Monocyte (primary cell): ENCODE measurements around a stretch of chr7.

- PRO-cap, 2 experiments: no peak in any of the 2 experiments
Measured at GRCh38 chr7:47391993-47392539, 189.8 kb downstream of the TNS3 start.

- PRO-cap, 2 experiments: peak in 2 of 2 experiments; most common plus-strand start chr7:47476151 (in 2); most common minus-strand start chr7:47476007 (in 2)
Measured at GRCh38 chr7:47475729-47476356, 106.1 kb downstream of the TNS3 start.

GRCh38 chr7:47513667-47514332 is 68.1 kb downstream of the TNS3 start:
- PRO-cap, 2 experiments: no peak in any of the 2 experiments

DNA sequence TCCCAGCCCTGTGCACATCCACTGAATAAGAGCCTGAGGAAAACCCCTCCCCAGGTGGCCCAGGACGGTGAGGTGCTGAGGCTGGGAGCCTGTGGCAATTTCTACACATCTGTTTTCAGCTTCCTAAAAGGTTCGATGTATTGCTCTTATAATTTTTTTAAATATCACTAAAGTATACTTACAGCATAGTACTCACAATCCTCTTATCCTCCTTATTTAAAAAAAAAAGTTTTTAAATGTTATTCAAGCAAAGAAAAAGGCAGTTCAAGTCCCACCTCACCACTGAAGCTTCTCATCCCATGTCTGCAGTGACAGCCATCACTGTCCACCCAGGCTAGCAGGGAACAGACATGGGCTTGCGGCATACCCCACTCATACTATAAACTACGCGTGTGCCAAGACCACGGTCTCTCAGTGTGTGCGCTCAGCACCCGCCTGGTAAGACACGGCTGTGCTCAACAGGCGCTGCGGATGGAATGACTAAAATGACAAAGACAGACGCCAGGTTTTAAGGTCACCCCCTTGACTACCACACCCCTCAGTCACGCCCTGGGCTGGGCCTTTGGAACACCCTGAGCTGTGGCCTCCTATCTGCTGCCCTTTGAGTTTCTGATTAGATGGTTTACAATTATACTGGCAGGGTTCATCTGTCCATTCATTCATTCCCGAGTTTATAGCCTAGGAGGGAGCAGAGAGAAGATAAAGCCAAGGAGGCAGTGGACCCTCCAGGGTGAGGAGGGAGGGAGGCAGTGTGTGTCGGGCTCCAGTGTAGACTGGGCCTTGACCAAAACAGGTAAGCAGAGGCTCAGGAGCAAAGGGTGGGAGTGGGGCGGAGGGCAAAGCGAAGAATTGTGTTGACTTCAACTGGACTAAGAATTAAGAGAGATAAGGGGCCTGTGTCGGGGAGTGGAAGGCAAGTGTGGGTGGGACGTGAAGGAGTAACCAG is 35.2 kb downstream of the TNS3 start:
- PRO-cap, 2 experiments: no peak in any of the 2 experiments

GRCh38 chr7:47573601-47574271 is 8.2 kb downstream of the TNS3 start:
- PRO-cap, 2 experiments: peak in 1 of 2 experiments; most common minus-strand start chr7:47574024 (in 1)

DNA sequence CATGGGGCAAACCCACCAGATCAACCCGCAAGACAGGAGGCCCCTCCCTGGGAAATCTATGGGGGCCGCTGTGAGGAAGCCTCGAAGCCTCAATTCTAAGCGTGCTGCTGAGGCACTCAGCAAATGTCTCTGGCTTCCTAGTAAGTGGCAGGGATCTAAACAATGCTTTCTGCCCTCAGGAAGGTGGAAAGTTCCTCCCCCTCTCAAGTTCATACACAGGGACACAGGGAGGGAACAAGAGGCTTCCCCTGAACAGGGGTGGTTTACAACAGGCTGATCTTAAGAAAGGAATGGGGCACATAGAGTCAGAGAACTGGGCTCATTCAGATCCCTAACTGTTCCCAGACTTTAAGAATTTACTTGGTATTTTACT is 2.5 kb downstream of the TNS3 start:
- PRO-cap, 2 experiments: no peak in any of the 2 experiments

DNA sequence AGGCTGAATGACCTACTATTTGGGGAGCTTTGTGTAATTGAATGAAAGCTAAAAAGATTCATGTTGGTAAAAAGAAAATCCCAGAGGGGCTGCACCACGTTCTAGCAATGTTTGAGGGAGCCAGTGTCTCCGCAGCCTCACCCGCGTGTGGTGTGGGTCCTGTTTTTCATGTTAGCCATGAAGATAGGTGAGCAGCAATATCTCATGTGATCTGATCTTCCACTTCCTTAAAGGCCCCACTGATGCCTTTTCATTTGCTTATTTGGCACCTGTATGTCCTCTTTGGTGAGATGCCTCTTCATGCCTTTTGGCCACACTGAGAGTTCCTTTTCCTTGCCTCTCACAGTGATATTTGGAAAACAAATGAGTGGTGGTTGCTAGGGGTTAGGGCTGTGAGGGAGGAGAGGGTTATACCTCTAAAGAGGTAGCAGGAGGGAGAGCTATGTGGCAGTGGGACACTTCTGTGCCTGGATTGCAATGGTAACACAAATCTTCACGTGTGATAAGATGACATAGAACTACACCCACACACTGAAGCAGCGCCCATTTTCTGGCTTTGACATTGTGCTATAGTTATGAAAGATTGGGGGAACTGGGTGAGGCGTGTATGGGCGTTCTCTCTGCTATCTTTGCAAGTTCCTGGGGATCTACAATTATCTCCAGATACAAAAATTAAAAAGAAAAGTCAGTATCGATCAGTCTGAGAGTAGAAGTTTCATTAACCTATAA is 90.4 kb upstream of the TNS3 start:
- PRO-cap, 2 experiments: no peak in any of the 2 experiments

DNA sequence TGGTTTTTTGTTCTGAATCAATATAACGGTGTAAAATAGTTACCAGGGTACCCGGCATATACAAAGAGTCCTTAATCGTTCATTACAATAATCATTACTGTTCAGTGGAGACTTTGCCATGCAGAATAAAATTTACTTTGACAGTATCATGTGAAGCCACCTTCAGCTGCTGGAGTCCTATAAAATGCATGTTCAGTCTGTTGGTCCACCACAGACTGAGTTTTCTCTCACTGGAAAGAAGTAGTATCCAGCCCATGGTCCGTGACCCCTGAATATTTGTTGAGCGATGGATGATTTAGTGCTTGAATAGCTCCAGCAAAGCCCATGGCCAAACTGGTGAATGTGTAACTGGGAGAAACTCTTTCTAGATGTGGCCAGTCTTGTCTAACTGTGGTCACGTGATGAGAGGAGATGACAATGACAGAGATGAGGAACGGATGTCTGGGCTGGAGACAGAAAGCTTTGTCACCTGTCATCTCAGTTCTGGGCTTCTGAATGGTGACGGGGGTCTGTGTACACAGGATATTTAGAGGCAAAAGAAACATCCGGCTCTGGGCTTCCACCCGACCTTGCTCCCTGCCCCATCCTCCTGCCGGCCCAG is 152.3 kb upstream of the TNS3 start:
- PRO-cap, 2 experiments: no peak in any of the 2 experiments

- PRO-cap, 2 experiments: no peak in any of the 2 experiments
Measured at GRCh38 chr7:47999977-48000558, 20.7 kb upstream of the HUS1 start.

- PRO-cap, 2 experiments: peak in 2 of 2 experiments; most common plus-strand start chr7:48096568 (in 2); most common minus-strand start chr7:48096434 (in 1)
Measured at GRCh38 chr7:48096346-48096858, 7.3 kb downstream of the UPP1 start.

- PRO-cap, 2 experiments: peak in 1 of 2 experiments; most common plus-strand start chr7:48108238 (in 1)
Measured at GRCh38 chr7:48108126-48108556, 19.1 kb downstream of the UPP1 start.

GRCh38 chr7:49665742-49666322 is 107.6 kb upstream of the VWC2 start:
- PRO-cap, 2 experiments: no peak in any of the 2 experiments

GRCh38 chr7:49774148-49774495 is 684 bp downstream of the VWC2 start:
- PRO-cap, 2 experiments: no peak in any of the 2 experiments

- PRO-cap, 2 experiments: no peak in any of the 2 experiments
Measured at GRCh38 chr7:49774496-49774971, 1.1 kb downstream of the VWC2 start.

DNA sequence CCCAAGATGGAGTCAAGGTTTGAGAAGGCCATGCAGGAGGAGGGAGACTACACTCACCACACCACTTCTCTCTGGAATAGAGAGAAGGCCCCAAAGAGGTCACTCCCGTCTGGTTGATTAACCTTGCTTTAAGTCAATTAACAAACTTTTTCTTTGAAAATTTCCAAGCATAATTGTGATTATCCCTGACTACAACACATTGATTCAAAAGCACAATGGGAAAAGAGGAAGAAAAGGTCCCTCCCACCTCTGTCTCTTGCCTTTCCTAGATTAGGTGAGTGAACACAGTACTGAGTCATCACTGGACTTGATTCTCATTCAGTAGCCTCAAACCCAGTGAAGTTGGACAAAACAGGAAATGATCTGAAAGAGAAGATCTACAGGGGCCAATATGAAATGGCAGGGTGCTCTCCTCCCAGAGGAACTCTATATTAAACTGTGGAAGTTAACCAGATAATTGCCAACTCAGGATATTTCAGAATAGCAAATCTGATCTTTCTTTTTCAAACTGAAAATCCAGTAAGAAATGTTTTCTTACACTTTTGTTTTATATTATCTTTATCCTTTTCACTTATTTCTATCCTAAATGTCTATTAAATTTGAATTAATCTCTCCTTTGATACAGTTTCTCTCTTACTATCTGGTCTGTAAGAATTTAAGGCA is 41.6 kb upstream of the IKZF1 start:
- PRO-cap, 2 experiments: no peak in any of the 2 experiments

DNA sequence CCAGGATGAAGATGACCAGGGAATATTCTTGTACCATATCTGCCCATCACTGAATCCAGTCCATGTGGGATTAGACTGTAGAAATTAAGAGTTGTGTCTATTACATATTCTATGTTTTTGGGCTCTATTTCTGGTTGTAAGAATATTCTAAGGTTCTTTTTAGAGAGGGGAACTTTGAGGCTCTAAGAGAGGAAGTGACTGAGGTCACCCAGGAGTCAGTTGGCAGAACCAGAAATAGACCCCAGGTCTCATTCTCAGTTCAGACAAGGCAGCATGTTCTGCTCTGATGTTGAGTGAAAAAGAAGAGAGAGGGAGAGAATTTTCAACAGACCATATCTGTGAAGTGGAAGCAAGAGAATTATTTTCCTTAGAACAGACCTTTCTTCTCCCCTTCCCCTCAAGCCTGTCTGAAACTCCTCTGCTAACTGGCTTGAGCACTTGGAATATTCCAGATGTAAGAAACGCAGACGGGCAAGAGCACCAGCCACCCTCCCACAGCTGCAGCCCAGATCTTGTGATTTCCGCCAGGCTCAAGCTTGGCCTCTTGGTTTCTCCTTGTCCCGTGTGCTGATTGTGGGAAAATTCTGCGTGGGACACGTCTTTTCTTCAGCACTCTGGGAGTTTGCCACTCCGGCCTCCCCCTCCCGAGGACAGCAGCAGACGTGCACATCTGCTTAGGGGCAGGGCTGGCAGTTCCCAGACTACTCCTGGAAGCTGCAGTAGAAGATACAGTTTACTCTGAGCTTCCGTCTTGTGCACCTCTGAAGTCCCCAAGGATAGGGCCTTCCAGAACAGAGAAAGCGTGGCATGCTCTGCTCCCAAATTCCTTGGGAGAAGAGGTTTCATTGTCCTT is 22.8 kb upstream of the IKZF1 start:
- PRO-cap, 2 experiments: no peak in any of the 2 experiments

DNA sequence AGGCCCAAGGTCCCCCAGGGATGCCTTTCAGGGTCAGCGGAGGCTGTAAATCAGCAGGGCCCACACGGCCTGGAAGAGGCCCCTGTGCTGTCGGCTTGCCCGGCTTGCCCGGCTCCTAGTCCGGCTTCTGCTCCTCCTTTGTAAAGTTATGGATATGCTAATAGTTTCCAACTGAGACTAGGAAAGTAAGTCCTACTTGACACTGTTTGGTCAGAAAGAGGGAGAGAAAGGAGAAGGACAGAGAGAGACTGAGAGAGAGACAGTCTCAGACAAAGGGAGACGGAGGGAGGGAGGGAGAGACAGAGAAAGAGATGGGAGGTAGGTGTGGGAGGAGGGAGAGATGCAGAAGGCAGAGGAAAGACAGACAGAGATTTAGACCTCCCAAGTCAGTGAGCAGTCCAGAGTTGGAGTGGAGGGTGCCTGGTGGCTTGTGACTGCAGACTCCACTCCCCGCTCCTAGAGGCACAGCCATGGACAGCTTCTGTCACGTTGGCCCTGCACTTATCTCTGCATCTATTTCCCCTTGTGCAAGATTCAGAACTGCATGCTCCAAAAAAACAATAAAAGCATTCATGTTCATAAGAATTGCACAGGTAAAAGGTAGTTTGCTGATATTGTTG is 10.6 kb downstream of the IKZF1 start:
- PRO-cap, 2 experiments: no peak in any of the 2 experiments

GRCh38 chr7:50317767-50318574 is 13.5 kb downstream of the IKZF1 start:
- PRO-cap, 2 experiments: no peak in any of the 2 experiments

GRCh38 chr7:50330599-50331390 is 26.3 kb downstream of the IKZF1 start:
- PRO-cap, 2 experiments: no peak in any of the 2 experiments

DNA sequence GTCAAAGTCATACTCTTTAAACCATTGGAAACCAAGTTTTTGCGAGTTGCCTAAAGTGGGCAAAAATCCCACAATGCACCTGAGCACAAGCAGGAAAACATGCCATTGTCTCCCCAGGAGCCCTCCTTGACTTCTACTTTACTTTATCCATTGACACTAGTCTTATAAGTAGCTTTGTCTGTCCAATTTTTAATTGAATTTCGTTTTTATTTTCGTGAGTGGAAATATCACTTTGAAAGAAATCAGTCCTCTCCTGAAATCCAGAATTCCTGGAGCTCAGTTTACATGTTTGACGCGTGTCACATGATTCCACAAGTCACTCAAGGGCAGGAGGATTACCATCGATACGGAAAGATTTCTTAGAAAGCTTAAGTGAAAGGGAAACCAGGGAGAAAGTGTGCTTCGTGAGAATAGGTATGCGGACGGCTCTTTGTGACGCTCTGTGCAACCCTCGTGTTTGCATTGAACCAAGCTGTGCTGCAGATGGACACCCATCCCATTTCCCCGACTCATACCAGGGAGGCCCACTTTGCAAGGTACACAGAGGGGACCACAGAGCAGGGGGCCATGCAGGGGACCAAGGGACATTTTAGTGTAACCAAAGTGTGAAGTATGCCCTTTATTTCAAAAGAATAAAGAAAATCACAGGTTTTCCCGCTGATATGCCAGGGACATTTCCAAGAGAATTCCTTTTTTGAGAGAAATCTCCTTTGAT is 43.1 kb downstream of the IKZF1 start:
- PRO-cap, 2 experiments: no peak in any of the 2 experiments